Cerebellum (tissue), 5 donors: ENCODE measurements around a stretch of chr18.

GRCh38 chr18:6254945-6255722, 159.6 kb downstream of the L3MBTL4 start:
- PRO-cap, 3 experiments, result no peak in any of the 3 experiments
- RAMPAGE, long total RNA, result no peak

DNA sequence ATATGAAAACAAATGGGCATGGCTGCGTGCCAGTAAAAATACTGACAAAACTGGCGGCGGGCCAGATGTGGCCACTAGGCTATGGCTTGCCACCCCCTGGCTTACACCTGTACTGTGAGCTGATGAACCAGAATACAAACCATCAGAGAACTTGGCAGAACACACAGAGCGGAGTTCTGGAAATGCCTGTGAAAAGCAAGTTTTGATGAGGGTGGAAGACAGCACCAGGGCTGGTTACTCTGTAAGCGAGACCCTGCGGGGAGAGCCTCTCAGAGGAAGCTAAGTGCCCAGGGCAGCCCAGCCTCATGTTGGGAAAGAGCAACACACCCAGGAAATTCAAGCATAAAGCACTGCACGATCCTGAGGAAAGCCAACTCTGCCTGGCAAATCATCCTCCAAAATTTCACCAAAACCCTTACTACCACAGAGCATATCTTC, 43.5 kb downstream of the L3MBTL4 start:
- PRO-cap, 3 experiments, result no peak in any of the 3 experiments
- RAMPAGE, long total RNA, result no peak

GRCh38 chr18:6414452-6414732, 319 bp downstream of the L3MBTL4 start:
- PRO-cap, 3 experiments, result no peak in any of the 3 experiments
- RAMPAGE, long total RNA, result no peak

DNA sequence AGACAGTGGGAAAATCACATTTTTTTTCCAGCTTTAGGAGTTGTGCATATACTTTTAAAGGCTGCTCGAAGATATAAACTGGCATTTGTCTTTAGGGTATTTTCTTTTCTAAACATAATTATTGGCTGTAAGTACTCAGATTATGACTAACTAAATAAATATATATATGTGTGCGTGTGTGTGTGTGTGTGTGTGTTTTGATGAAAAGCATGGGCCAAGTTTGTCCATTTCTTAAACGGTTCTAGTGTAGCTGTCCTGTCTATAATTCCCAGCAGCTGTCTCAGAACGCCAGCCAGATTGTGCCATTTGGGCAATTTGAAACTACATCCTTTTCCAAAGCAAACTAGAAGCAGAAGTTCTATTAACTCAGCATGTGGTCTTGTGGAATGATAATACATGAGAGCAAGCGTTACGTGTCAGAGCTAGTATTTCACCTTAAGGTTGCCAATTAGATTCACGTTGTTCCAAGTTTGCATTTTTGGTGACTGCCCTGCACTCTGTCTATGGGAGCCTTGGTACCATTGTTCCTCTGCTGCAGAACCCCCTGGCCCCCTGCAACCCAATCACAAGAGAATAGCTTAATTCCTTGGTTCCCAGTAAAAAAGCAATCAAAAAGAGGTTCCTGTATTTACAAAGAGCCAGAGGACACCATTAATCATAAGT, 1.7 kb downstream of the ARHGAP28 start:
- PRO-cap, 3 experiments, result no peak in any of the 3 experiments
- RAMPAGE, long total RNA, result no peak

DNA sequence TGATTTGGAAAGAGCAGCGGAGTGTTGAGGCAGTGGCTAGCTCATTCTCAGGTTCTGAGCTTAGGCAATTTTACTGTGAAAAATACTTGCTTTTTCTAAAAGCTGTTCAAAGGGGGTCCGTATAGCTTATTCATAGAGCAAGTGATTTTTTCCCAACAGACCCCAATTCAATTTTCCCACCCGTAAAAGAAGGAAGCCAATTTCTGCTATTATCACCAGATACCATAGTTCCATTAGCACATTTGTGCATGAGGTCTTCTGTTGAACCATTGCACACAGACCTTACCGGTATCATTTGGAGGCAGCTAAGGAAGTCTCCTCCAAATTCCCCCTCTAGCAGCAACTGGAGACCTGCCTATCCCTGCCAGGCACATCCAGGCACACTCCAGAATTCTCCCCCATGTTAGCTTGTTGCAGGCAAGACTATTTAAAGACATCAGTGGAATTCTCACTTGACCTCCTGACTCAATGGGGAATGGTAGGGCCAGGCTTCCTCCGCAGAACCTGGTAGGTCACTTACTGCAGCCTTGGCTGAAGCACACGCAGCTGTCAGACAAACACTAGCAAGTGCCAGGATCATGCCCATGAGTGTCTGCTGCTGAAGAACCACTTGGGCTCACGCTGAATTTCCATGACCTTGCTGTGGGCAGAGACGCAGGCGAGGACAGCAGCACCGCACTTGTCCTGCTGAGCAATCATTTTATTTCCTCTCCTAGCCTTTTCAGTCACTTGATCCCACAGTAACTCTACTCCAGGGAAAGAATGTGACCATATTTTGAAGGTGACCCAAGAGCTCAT, 3.1 kb downstream of the LRRC30 start:
- PRO-cap, 3 experiments, result no peak in any of the 3 experiments
- RAMPAGE, long total RNA, result no peak

GRCh38 chr18:7290191-7290569, 59.3 kb downstream of the LRRC30 start:
- PRO-cap, 3 experiments, result no peak in any of the 3 experiments
- RAMPAGE, long total RNA, result no peak

- PRO-cap, 3 experiments, result no peak in any of the 3 experiments
- RAMPAGE, long total RNA, result no peak
Measured at GRCh38 chr18:7460440-7460662, 106.8 kb upstream of the PTPRM start.

DNA sequence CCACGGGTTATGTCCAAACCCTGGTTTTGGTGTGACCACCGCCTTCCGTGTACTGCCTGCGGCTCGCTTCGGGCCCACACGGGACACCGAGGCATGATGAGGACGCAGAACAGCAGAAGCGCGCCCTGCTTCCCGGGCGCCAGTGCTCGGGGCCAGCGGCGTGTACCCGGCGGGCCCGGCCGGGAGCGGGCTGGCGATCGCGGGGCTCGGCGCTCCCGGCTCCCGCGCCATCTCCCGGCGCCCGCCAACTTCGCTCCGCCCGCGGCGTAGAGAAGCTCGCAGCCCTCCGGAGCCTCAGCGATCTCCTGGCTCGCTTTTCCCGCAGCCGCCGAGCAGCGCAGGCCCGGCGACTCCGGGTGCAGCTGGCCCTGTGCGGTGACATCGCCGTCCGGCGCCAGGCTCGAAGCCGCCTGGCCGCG, 586 bp upstream of the PTPRM start:
- PRO-cap, 3 experiments, result no peak in any of the 3 experiments
- RAMPAGE, long total RNA, result no peak

DNA sequence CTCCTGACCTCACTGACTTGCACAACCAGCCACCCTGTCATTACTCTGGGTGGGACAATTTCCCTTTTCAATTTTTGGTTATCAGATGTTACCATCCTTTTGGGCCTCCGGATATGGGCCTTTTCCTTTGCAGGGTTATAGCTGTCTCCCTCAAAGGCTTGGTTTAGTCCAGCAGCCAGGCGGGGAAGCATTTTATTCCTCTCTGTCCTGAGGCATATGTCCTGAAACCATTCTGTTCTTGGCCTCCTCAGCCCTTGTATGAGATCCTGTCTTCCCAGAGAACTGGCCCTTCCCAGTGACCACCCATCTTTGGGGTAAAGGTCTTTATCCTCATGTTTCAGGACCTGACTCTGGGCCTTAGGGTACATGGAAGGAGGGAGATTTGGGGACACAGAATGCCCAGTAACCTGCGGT, 60.1 kb downstream of the PTPRM start:
- PRO-cap, 3 experiments, result no peak in any of the 3 experiments
- RAMPAGE, long total RNA, result no peak

GRCh38 chr18:8144484-8145224, 464.6 kb upstream of the RAB12 start:
- PRO-cap, 3 experiments, result no peak in any of the 3 experiments
- RAMPAGE, long total RNA, result no peak

DNA sequence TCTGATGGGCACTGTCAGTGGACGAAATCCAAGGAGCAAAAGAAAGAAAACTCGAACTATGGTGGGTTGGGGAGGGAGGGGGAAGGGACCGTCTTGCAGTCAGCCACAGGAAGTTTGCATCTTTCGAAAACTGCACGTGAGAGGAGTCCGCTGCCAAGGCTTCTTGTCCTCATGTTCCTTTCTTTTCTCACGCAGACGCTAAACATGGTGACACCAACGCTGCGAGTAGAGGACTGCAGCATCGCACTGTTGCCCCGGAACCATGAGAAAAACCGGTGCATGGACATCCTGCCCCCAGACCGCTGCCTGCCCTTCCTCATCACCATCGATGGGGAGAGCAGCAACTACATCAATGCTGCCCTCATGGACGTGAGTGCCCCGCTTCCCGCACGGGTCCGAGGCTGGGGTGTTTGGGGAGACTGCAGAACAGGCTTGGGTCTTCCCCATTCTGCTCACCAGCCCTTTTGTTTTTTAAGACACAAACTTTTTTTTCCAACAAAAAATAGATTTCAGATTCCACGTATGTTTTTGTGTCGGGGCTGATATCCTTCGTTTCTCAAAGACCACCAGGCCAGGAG, 230.2 kb upstream of the RAB12 start:
- PRO-cap, 3 experiments, result no peak in any of the 3 experiments
- RAMPAGE, long total RNA, result no peak

- PRO-cap, 3 experiments, result no peak in any of the 3 experiments
- RAMPAGE, long total RNA, result no peak
Measured at GRCh38 chr18:8610395-8610878, 1.2 kb downstream of the RAB12 start.

DNA sequence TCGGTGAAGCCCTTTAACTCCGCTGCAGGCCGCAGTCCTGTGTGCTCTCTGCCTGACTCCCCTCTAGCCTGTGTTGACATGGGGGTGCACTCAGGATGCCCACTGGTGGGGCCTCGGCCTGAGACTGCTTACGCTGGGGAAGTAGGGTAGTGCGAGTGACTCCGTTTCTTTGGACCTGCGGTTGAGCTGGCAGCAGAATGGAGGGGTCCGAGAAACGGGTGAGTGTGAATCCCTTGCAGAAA, 5.7 kb downstream of the RAB12 start:
- PRO-cap, 3 experiments, result no peak in any of the 3 experiments
- RAMPAGE, long total RNA, result no peak

DNA sequence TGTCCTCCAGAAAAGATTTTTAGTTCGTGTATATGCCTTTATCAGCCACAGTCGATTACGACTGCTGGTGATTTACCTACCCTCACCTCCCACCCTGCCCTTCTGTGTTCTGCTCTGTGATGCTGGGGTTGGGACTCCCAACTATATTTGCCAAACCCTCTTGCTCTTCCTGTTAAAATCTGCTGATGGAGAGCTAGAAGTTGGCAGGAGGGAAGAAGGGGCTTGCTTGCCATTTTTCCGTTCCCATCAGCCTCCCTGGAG, 30.7 kb downstream of the RAB12 start:
- PRO-cap, 3 experiments, result no peak in any of the 3 experiments
- RAMPAGE, long total RNA, result no peak

- PRO-cap, 3 experiments, result no peak in any of the 3 experiments
- RAMPAGE, long total RNA, result no peak
Measured at GRCh38 chr18:8661570-8662302, 43.6 kb upstream of the MTCL1 start.

DNA sequence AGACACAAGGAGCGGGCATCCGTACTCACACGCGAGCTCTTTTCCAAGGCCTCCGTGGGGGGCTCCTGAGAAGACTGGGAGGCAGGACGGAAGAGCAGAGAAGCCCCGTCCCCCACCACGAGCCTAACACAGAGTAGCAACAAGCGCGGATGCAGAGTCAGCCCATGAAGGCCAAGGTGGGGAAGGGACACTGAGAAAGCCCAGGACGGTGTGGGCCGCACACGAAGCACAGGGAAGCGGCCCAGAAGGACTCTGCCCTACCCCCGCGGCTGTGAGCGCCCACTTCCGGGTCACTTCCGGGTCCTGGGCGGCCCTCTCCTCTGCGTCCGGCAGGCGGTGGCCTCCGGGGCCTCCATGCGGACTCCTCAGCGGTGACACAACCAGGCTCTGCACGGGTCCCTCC, 151.5 kb downstream of the MTCL1 start:
- PRO-cap, 3 experiments, result no peak in any of the 3 experiments
- RAMPAGE, long total RNA, result no peak

DNA sequence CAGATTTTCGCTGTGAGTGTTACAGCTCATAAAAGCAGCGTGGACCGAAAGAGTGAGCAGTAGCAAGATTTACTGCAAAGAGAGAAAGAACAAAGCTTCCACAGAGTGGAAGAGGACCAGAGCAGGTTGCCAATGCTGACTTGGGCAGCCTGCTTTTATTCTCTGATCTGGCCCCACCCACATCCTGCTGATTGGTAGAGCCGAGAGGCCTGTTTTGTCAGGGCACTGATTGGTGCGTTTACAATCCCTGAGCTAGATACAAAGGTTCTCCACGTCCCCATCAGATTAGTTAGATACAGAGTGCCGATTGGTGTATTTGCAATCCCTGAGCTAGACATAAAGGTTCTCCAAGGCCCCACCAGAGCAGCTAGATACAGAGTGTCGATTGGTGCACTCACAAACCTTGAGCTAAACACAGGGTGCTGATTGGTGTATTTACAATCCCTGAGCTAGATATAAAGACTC, 167.6 kb upstream of the NDUFV2 start:
- PRO-cap, 3 experiments, result no peak in any of the 3 experiments
- RAMPAGE, long total RNA, result no peak

DNA sequence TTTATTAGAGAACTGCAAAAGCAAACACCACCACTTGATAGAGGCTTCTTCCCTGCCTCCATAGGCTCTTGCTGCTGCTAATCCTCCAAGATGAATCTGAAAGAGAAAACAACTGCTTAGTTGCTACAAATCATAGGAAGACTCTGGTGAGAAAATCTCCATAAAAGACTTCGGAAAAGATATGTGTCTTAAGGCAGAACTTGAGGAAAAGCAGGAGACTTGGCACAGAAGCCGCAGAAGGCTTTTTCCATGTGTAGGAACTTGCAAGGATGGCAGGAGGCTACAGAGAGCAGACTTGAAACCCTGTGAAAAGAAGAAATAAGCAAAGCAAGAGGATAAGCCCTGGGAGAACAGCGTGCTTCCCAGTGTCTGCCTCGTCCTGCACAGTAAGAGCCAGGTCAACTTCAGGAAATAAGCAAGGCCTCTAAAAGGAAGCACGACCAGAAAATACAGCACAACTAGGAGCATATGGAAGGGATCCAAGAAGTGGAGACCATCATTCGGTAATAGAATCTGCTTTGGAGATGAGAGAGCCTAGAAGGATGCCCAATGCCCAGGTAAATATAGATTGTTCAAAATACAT, 128.2 kb upstream of the NDUFV2 start:
- PRO-cap, 3 experiments, result no peak in any of the 3 experiments
- RAMPAGE, long total RNA, result no peak

DNA sequence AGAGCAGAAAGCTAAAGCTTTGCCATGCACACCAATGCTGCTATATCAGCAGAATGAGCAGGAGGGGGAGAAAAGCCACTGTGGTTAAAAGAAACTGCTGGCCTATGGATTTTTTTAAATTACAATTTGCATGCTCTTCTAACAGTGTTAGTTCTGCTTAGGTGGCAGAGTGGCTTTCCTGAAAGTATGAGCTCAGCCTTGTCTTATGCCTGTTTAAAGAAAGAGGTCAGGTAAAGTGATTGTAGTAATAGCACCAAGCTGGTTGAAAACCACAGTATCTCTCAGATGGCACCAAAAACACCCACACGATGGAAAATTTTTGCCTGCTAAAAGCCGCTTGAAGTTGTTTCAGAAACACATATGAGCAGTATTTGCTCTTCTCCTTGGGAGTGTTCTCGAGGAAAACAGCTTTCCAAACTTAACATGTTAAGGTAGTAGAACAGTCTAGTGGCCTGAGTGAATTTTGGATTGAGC, 19.7 kb upstream of the NDUFV2 start:
- PRO-cap, 3 experiments, result no peak in any of the 3 experiments
- RAMPAGE, long total RNA, result no peak

- PRO-cap, 3 experiments, result no peak in any of the 3 experiments
- RAMPAGE, long total RNA, result no peak
Measured at GRCh38 chr18:9255109-9256225, 79.1 kb upstream of the TWSG1 start.